Myometrial cell (primary cell): ENCODE measurements around the gene RARRES2.

- RAMPAGE, long total RNA: no peak
Observed at GRCh38 chr7:149320412-149320783, 58.4 kb downstream of the ZNF783 start.

DNA sequence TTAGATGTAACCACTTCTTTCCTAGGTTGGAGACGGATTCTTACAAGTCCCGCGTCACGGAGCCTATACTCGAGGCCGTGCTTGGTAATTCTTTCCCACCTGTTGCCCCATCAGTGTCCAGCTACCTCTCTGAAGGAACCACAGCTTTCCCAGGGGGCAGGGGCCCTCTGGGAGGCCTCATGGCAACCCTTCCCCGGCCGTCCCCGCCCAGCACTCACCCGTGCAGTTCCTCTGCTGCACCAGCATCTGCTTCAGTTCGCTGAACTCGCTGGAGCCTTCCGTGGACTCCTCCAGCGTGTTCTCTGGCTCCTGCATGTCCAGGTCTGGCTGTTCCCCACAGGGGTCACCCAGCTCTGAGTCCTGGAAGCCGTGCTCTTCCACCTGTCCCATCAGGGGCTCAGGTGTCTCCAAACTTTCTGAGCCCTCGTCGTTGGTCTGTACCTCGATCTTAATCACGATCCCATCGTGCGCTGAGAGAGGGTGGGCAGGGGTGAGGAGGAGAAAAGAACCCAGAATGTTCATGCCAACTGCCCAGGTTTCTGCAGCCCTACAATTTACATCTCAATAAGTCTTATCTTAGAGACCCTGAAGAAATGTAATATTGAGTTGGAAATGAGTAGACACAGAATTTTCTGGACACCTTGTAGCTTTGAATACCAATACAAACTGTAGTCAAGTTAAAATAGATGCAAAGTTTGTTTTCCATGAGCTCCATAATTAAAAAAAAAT lies 24.3 kb downstream of the ZNF777 start:
- RAMPAGE, long total RNA: no peak

DNA sequence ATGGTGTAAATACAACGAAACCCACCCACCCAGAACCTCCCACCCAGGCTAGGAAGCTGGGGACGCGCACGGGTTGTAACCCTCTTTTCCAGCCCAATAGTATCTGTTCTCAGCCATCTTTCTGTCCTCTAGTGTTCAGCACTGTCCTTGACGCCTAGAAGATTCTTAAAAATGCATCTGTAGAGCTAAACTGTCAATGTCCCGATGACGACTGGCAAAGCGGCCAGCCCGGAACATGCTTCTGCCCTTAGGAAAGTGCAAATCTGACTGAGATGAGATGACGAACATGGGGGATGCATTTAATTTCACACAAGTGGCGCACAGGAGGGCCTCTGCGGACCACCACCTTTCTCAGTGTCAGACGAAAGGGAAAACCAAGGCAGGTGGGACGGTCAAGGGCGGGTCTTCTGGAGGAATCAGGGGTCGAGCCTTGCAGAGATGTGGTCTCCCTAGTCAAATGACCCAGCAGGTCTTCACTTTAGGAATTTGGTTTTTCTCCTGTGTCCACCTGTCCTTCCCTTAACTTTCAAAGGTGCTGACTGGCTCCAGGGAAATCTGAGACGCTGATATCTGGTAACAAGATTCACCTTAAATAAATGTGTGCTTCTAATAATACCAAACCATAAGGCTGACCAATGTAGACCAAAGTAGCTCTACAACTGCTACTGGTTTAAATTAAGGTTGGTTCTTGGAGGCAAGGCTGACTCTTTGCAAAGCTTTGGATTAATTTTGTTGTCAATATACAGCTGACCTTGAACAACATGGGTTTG lies 6.0 kb downstream of the ZNF746 start:
- RAMPAGE, long total RNA: no peak

- RAMPAGE, long total RNA: no peak
Observed at GRCh38 chr7:149611307-149612119, 103.2 kb upstream of the KRBA1 start.

DNA sequence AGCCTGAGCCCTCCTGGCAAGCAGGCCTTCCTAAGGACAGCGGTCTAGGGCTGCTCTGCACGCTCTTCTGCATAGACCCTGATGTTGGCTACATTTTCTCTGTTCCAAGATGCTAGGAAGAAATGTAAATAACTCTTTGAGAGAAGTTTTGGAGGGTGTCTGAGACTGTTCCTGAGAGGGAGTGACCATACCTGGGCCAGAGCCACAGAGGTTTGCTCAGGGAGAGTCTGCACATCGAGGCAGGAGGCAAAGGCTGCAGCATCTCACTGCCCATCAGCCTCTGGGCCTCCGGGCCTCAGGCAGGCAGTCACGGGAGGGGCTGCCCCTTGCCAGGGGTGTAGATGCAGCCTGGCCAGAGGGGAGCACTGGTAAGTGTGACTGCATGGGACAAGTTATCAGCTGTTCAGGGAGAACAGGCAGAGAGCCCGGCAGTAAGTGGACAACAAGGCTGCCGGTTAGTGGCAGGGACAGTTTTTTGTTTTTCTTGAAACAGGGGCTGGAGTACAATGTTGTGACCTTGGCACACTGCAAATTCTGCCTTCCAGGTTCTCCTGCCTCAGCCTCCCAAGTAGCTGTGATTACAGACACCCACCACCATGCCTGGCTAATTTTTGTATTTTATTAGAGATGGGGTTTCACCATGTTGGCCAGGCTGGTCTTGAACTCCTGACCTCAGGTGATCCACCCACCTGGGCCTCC lies 2.8 kb downstream of the KRBA1 start:
- RAMPAGE, long total RNA: no peak

- RAMPAGE, long total RNA: no peak
Observed at GRCh38 chr7:149774157-149774666, 824 bp upstream of the ZNF467 start.

DNA sequence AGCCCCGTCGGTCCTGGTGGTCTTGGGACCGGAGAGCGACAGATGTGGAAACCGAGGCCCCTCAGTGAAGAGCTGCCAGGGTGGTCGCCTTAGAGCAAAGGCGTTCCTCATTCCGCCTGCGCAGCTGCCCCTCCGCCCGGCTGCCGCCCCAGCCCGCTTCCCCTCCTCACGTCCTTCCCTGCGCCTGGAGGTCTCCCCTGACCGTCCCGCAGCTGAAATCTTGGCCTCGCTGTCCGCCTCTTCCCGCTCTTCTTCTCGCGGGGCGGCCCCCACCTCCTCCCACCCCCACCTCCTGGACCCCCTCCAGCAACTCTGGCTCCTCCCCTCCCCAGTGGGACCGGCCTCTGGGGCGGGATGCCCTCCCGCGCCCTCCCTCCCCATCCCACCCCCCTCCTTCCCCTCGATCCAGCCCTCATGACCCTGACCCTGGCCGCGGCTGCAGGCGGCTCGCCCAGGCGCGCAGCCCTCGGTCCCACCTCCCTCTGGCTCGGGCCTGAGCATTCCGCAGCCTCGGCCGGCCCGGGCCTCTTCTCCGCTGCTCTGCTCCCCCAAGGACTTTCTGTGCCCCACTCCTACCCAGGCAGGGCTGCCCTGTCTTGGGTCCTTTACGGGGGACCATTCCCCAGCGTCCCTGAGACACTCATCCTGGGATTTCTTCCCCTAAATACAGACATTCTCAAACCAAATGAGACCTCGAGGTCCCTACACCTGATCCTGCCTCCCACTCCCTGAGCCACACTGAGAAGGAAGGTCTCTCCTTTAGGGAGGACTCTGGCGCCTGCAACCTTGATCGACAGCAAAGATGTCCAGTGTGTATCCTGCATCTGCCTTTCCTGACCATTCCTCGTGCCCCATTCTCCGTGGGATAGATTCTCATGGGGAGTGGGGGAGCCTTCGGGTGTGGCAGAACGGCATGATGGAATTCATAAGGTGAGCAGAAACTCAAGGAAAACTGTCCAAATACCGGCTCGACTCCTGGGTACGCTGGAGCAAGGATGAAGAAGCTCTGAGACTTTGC lies at the start of gene RARRES2:
TSS of gene RARRES2 (minus strand) at position 222 of the 1,018 bp plus-strand sequence.
- RAMPAGE, long total RNA: no peak

GRCh38 chr7:150375838-150377047 lies 2.9 kb upstream of the ZNF775 start:
- RAMPAGE, long total RNA: no peak

DNA sequence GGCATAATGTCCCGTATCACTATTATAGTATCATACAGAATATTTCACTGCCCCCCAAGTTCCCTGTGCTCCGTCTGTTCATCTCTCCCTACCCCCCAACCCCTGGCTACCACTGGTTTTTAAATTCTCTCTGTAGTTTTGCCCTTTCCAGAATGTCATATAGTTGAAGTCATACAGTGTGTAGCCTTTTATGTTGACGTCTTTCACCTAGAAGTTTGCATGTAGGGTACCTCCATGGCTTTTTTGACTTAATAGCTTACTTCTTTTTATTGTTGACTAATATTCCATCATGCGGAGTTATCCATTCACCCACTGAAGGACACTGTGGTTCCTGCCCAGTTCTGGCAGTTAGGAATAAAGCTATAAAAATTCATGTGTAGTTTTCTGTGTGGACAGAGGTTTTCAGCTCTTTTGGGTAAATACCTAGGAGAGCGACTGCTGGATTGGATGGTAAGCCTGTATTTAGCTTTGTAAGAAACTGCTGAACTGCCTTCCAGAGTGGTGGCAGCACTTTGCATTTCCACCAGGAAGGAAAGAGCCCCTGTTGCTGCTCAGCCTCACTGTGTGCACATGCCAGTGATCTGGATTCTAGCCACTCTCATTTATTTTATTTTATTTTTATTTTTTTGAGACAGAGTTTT lies 12.3 kb upstream of the ENSG00000284691 start:
- RAMPAGE, long total RNA: no peak

- RAMPAGE, long total RNA: no peak
Observed at GRCh38 chr7:150398143-150398956, 7.1 kb upstream of the ENSG00000284691 start.

DNA sequence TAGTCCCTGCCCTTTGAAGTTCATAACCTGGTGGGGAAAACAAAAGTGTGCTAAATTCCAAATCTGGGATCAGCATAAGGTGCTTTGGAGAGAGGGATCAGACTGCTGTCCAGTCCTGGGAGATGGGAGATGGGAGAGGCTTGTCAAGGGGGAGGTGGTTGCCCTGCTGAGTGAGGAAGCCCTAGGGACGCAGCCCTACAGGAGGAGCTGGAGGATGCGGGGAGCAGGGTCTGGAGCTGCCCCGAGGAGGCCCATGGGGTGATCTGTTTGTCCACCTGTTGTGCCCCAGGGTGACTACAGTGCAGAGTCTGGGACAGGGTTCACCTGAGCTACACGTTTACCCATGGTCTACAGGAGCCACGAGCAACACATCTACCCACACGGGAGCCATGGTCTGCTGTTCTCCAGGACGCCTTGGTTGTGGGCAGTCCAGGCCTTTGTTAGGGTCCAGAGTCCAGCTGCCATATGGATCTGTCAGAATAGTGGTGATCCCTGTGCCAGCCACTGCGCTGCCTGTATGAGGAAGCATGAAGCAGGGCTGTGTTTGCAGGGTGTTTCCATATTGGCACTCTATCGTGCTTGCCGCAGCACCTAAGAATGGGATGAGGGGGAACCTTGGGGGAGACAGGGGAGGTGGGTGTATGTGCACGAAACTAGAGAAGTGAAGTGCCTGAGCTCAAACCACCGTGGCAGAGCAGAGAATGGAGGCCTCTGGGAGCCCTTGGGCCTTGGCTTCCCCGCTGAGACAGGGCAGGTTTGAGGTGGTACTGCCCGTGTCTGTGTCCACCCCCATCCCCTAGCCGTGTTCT lies 2.7 kb upstream of the ENSG00000284691 start:
- RAMPAGE, long total RNA: no peak

- RAMPAGE, long total RNA: no peak
Observed at GRCh38 chr7:150451859-150452589, 1.6 kb downstream of the GIMAP8 start.

DNA sequence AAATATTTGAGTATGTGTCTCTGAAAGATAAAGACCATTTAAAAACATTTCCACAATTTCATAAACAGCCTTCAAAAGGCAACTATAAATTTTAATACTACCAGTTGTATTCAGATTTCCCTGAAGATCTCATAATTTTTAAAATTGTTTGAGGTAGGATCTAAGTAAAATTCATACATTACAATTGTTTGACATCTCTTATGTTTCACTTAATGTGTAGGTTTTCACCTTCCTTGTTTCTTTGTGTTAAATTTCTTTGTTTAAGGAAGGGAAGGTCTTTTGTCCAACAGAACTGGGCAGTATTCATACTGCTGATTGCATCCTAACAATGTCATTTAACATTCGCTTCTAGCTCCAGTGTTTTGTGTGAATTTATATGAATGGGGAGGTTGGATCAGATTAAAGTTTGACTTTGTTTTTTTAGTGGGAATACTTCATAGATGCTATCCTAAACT lies 1.8 kb downstream of the GIMAP7 start:
- RAMPAGE, long total RNA: no peak

DNA sequence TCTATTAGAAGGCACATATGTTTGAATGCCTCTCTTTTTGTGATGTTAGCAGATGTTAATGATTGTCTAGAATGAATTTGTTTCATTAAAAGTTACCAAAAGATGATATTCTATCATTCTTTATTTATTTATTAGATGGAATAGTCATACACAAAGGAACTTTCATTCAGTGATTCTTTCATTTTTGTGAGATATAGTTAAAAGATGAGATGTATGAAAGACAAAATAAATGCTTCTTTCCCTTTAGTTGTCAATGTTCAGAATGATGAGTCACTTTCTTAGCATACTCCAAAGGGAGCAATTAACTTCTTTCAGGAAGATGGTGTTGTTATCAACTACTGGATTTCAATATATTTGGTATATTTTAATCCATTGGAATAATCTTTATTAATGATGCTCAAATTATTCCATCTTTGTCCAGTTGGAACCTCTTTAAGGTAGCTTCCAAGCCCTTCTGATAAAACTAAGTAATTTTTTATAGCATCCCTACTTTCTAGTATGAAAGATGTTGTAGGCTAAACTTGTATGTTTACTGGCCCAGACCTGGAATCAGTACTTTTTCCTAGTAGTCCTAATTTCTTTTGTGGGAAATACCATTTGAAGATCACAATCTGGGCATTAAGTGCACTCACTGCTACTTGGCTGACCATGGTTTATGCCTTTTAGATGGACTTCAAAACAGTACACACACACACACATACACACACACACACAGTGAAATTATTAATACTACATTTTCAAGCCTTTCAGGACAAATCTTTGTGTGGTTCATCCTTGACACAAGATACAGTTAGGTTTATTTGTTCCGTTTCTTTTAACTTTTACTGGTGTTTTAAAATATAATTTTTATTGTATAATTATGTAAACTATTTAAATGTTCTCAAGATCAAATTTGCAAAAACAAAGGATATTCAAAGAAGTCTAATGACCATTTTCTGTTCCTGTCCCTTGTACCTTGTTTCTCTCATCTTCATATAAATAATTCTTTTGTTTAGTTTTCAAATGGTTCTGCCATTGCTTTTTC lies 2.5 kb downstream of the GIMAP7 start:
- RAMPAGE, long total RNA: no peak

DNA sequence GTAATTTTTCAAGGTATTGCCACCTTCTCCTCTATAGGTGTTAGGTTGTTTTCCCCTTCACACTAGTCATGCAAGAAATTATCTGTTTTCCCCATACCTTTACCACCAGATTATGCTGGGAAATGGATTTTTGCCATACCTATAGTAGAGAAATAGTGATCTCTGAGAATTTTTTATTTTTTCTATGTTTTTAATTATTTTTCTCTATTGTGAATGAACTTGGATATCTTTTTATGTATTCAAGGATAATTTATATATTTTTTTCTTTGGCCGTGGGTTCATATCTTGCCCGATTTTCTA lies 3.5 kb downstream of the GIMAP7 start:
- RAMPAGE, long total RNA: no peak

DNA sequence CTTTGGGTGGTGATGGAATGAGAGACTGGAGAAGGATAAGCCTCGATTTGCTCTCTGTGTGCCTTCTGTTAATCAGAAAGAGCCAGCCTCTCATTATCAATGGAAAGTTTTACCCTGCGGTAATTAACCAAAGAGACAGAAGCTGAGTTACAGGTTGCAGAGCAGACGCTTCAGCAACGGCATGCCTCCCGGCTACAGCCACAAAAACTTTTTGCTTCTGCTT lies 18.0 kb downstream of the GIMAP4 start:
- RAMPAGE, long total RNA: no peak

DNA sequence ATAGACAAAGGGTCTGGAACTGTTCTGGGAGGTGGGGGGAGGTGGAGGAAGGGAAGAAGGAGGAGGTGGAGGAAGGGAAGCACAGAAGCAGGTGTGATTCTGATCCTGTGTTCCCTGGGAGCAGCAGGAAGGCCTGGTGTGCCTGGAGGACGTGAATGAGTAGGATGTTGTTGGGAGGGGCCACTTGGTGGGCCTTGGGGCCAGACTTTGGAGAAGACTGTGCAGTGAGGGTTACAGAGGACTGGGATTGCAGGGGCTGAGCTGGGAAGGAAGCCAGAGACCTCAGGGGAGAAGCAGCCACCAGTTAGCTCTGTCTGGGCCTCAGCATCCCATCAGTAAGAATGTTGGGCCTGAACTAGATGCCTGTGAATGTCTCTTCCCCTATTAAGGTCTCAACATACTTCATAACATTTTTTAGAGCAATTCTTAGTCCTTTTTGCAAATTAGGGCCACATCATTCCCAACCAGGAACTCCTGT lies 1.7 kb downstream of the GIMAP6 start:
- RAMPAGE, long total RNA: no peak

- RAMPAGE, long total RNA: no peak
Observed at GRCh38 chr7:150852696-150852977, 320 bp downstream of the AOC1 start.

DNA sequence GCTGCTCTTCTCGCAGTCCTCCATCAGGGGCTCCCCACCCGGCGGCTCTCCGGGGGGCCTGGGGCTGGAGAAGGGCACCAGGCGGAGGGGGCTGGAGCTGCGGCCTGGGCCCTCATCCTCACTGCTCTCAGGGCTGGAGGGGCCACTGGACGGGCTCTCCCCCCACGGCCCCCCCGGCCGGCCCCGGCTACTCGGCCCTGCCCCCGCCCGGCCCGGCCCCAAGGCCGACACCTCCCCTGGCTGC lies 30.6 kb downstream of the KCNH2 start:
- RAMPAGE, long total RNA: no peak

- RAMPAGE, long total RNA: no peak
Observed at GRCh38 chr7:150965196-150965568, 12.9 kb downstream of the KCNH2 start.